Astrocyte (in vitro differentiated cells and primary cell): ENCODE results near the gene RGS4.

GRCh38 chr1:162752820-162753614, 37.5 kb upstream of the HSD17B7 start:
- PRO-cap, result no peak
- RRBS, 2 experiments, result no CpG with 5 or more reads among the region's 2 CpGs

DNA sequence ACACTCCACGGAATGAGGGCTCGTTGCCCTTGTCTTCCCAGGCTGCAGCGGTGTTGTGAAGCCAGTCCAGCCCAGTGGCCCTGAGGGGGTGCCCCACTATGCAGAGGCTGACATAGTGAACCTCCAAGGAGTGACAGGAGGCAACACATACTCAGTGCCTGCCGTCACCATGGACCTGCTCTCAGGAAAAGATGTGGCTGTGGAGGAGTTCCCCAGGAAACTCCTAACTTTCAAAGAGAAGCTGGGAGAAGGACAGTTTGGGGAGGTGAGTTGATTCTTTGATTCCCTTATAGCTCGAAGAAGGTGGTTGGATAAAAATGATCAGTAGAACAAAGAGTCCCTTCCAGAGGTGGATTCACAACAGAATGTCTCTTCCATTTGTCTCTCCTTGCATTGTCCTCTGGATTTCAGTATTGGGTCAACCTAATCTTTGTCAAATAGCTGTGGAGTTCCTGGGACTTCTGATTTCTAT, 18.5 kb upstream of the HSD17B7 start:
- PRO-cap, result no peak
- RRBS, 2 experiments, result no CpG with 5 or more reads among the region's 5 CpGs

DNA sequence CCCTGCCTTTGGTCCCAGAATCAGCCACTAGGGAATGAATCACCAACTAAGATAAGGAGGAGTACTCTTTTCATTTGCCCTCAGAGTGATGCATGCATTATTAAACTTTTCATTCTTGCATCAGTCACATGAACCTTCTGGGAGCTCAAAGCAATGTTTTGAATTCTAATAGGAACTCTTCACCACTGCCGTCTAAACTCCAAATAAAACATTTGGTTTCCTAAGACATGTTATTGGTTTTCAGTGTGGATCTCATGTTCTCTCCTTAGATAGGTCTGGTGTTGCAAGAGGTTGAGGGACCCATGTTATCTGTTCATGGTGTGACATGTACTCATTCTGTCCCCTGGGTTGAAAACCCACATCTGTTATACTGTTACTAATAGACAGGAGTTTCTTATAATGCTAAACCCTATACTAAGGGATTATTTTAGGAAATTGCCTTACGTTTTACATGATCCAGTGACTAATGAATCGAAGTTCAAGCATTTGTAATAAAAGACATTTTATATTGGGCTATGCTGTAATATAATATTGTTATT, 17.8 kb upstream of the HSD17B7 start:
- PRO-cap, result no peak
- RRBS, 2 experiments, result no CpG with 5 or more reads among the region's 3 CpGs

DNA sequence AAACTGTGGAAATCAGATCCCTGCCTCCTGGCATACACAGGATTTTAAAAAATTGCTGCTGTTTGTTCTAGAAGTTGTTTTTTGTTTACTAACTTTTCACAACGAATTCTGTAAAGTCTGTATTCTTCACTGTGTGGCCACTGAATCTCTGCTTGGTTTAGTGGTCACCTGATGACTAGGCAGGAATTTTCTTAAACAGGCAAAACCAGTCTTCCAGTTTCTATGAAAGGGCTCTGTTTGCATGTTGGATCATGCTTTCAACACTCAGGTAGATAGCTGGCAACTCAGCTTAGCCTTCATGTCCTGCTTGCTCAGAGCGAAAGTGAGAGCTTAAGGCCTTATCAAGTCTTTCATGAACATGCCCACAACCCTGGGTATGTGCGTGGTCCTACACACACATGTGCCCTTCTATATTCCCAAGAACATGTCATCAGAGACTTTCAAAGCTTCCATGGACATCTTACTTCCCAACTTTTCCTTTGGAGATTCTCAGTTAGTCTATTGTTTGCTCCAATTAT, 52.4 kb upstream of the CCDC190 start:
- PRO-cap, result no peak
- RRBS, 2 experiments, result no CpG with 5 or more reads among the region's 3 CpGs

DNA sequence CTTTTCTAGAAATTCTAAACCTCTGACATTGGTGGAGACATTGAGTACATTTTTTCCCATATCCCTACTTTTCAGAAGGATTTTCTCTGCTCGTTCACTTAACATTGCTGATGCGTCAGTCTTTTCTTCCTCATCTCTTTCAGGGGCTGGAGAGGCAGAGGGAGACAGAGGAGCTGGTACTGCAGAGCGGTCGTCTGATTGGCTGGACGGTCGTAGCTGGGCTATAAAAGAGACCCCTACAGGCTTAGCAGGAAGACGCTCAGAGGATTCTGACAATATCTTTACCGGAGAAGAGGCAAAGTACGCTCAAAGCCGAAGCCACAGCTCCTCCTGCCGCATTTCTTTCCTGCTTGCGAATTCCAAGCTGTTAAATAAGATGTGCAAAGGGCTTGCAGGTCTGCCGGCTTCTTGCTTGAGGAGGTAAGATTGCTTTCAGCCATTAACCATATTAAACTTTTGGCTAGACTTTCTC, at the start of gene RGS4:
RGS4 (plus strand) TSS at position 253 of the 472 bp plus-strand sequence.
- PRO-cap, result unidirectional peak, plus-strand start at position 253 of the sequence
- RRBS, 2 experiments, result 4% methylated on average over 4 of the region's 13 CpGs; no CpG with 5 or more reads in 1 of the 2 experiments

- PRO-cap, result no peak
- RRBS, 2 experiments, result no CpG with 5 or more reads among the region's 3 CpGs
Observed at GRCh38 chr1:163231382-163231909, 28.7 kb upstream of the RGS5 start.

DNA sequence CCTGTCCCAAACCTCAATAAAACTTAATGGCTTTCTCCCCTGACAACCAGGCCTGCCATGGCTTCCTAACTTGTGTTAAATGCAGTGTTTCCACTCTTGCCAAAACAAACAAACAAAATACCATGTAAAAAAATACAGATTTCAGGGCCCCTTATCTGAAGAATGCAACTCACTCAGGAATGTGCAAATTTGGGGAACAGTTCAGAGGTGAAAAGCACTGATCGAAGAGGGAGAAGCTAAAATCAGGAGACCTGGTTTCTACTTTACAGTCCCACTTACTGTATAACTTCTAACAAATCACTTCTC, 814 bp upstream of the NUF2 start:
- PRO-cap, result no peak
- RRBS, 2 experiments, result no CpG with 5 or more reads among the region's 1 CpG

DNA sequence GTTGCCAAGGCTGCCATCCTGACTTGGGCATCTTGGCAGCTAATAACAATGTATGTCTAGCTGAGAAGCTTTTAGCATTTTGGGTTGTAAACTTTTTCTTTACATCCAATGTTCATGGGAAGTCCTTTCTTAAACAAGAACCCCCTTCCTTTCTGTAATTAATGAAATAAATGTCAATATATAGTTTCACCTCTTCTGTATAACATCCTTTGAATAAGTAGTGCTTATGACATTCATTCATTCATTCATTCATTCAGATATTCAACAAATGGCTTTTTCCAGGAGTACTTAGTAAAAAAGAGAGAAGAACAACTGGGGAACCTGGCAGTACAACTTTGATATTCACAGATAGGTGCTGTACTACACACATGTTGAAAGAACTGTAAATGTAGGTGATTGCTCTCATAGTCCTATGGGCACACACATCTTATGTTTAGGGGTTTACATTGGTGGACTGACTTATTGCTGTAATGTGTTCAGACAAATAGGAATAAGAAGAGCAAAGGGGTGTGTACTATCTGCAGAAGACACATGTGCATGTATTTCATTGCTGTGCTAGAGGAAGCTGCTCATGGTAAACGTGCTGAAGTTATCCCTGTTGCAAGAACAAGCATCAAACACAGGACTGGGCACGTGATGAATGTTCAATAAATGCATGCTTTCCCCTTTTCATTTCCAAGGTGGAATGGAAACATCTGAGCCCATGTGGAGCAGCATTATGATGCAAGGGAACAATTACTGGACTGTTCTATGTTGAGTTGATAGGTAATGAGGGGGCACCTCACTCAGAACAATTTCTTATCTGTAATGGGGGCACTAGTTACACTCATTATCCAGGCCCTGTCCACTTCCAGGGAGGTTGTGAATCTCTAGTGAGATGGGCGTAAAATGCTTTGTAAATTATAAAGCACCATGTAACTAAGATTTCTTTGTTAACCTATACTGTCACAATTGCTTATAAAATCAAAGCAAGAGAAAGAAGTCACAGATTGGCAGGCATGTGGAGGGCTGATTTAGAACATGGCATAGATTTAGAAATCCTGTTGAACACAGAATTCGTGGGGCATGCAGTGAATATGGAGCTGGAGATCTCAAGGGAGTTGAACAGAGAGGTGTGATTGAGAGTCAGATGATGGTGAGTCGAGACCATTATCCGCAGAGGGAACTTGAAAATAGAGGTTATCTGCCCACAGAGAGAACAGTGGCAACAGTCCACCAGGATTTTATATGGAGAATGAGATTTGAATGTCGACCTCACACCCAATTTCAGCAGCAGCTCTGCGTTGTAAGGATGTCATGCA, 27.2 kb downstream of the PBX1 start:
- PRO-cap, result no peak
- RRBS, 2 experiments, result no CpG with 5 or more reads among the region's 8 CpGs

DNA sequence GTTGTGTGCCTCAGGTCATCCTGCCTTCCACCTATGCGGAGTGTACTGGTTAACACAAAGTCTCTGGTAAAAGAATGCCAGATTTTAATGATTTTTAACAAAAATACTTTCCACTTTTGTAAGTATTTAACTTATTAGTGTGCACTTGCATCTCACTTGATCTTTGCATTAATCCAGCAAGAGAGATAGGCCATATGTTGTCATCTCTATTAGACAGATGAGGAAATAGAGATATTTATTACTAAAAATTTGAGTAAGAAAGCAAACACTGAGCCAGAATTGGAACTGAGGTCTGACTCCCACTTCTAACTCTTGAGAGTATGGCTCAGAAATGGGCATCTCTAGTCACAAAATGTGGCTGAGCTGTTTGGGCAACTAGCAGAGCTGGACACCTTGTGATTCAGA, 49.4 kb downstream of the PBX1 start:
- PRO-cap, result no peak
- RRBS, 2 experiments, result no CpG with 5 or more reads among the region's 1 CpG

GRCh38 chr1:164716841-164717635, 158.1 kb downstream of the PBX1 start:
- PRO-cap, result no peak
- RRBS, 2 experiments, result no CpG with 5 or more reads among the region's 9 CpGs

- PRO-cap, result no peak
- RRBS, 2 experiments, result no CpG with 5 or more reads among the region's 10 CpGs
Observed at GRCh38 chr1:164723450-164724016, 164.5 kb downstream of the PBX1 start.

GRCh38 chr1:164736305-164736964, 177.5 kb downstream of the PBX1 start:
- PRO-cap, result no peak
- RRBS, 2 experiments, result no CpG with 5 or more reads among the region's 5 CpGs

DNA sequence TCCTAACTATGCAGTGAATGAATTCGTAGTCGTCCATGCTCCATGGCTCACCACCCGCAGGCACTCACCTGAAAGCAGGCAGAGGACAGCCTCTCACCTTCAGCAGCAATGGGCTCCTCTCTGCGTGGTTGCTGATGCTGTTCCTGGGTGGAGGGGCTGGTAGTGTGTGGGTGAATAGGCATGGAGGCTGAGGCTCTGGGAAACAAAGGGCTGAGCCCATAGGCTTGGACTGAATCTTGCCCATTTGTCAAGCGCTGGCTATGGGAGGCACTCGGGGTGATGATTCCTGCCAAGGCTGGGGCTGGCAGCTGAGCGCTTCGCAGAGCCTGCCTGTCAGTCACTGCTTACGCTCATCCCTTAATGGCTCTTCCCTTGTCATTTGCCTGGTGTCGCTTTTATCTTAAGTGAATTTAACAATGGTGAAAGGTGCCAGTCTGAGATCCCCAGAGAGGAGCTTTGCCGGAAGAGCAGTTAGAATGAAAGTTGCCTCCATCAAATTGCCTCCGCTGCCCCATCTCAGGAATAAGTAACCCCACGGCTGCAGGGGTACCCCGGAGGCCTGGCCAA, 353.3 kb downstream of the PBX1 start:
- PRO-cap, result no peak
- RRBS, 2 experiments, result 59 to 65% methylated on average over 3 of the region's 14 CpGs

DNA sequence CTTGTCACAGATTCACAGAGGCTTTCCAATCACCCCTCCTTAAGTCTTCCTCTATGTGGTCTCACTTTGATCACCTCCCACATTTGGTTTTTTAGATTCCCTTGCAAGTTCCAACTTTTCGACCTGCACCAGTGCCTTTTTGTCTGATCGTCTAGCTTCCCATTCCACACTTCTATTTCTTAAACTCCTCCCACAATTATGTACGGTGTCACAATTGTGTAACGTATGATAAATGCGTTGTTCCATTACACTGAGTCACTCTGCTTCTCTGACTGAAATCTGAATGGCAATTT, 320.2 kb downstream of the LMX1A start:
- PRO-cap, result no peak
- RRBS, 2 experiments, result no CpG with 5 or more reads among the region's 5 CpGs

- PRO-cap, result no peak
- RRBS, 2 experiments, result 2% methylated on average over 13 of the region's 94 CpGs
Observed at GRCh38 chr1:165234969-165236317, 121.1 kb downstream of the LMX1A start.

DNA sequence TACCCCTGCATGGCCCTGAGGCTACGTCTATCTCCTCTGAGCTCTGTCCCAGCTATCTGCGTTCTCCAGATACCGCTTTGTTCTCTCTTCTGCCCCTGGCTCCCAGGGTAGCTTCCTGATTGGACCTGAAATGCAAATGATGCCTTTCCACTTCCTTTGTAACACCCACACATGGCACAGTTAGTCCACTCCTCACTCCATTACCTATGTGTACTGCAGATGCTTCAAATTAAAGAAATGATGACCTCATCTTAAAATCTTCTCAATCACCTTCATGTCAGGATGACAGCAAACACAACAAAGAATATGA, 138.6 kb upstream of the POGK start:
- PRO-cap, result no peak
- RRBS, 2 experiments, result no CpG with 5 or more reads among the region's 3 CpGs

GRCh38 chr1:167161203-167161657, 59.5 kb upstream of the POU2F1 start:
- PRO-cap, result no peak
- RRBS, 2 experiments, result no CpG with 5 or more reads among the region's 7 CpGs

DNA sequence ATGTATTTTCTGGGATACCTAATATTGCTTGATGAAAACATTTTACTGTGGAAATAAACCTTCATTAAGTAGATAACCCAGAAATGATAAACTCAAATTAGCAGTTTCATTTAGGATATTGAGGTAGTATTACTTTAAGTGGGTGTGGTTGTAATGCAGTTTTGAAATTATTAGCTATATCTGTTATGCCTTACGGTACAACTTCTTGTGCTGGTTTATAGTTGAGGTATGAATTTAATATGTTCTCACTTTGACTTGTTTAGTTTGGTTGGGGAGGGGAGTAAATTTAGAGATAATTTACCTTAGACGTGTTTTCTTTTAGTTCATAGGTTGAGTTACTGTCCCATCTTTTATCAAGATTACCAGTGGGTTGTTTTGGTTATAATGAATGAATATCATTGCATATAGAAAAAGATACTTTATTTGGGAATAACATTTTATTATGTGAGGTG, 111.0 kb downstream of the POU2F1 start:
- PRO-cap, result no peak
- RRBS, 2 experiments, result no CpG with 5 or more reads among the region's 2 CpGs

DNA sequence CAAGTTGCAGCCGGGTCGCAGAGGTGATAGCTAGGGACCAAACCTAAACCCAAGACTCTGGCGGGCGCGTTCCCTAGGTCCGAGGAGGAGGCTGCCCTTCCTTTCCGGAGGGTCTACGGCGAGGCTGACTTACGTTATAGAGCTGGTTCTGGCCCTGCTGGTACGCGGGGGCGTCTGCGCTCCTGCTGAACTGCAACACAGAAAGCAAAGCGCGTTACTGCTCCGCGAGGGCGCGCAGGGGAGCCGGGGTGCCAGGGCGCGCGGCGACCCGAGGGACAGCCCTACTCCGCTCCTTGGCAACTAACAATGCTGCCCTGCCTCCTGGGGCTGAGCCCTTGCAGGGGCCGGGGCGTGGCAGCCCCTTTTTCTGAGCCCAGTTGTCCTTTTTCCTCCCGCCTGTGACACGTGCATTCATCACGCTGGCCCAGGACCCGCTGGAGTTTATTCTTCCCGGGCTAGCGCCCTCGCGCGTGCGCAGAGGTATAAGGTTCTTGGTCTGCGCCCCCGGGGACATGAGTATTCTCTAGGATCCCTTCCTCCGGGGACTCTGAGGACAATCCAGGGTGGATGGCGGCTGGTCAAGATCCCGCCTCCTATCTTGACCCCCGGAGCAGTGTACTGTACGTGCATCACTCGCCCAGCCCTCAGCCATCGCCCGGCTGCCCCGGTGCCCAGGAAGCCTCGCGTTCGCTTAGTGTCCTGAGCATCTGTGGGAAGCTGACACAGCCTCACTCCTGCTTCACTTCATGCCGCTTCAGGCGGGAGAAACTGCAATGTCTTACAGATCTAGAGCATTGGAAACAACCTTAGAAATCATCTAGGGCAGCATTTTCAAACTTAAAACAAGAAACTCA, 78.9 kb downstream of the CD247 start:
- PRO-cap, result no peak
- RRBS, 2 experiments, result 7 to 8% methylated on average over 20 to 30 of the region's 55 CpGs

DNA sequence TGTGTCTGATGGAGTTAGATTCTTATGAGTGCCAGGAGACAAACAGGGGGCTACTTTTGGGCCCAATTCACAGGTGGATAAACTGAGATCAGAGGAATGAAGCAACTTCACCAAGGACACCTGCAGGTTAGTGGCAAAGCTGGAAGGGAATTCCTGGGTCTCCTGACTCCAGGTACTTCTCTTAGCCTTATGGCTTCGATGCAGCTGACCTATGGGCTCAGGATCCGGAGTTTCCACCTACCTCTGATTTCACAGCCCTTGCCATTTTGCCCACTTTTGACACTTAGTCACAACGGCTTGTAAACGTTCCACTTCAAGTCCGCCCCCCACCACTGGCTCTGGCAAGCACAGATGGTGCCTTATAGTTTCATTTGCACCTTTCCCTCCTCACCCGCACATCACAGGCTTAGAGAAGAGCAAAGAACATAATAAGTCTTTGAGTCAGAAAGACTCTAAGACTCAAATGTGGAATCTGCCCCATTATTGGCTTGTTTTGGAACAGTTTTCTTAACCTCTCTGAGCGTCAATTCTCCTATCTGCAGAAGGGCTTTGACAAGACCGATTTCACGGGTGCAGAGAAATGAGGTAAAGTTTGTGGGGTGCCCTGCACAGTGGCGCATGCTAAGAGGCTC, 72.3 kb downstream of the CD247 start:
- PRO-cap, result no peak
- RRBS, 2 experiments, result no CpG with 5 or more reads among the region's 10 CpGs